Frontal cortex (tissue), 2 donors: ENCODE measurements around the gene MARCHF7.

DNA sequence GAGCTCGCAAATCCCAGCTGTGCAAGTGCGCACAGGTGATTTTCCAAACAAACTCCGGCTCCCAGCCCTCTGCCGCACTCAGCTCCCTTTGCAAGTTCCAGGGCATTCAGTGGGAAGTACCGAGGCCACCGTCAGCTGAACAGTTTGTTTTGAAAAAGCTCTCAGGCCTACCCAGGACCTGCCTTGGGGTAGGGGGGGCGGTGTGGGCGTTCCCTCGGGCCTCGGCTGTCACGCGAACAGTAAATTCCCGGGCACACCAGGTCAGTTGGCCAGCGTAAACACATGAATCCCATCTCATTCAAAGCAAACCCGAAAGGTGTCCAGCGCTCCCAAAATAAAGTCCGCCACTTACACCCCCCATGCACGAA lies 620 bp downstream of the WDSUB1 start:
- RAMPAGE, long total RNA, result no peak

DNA sequence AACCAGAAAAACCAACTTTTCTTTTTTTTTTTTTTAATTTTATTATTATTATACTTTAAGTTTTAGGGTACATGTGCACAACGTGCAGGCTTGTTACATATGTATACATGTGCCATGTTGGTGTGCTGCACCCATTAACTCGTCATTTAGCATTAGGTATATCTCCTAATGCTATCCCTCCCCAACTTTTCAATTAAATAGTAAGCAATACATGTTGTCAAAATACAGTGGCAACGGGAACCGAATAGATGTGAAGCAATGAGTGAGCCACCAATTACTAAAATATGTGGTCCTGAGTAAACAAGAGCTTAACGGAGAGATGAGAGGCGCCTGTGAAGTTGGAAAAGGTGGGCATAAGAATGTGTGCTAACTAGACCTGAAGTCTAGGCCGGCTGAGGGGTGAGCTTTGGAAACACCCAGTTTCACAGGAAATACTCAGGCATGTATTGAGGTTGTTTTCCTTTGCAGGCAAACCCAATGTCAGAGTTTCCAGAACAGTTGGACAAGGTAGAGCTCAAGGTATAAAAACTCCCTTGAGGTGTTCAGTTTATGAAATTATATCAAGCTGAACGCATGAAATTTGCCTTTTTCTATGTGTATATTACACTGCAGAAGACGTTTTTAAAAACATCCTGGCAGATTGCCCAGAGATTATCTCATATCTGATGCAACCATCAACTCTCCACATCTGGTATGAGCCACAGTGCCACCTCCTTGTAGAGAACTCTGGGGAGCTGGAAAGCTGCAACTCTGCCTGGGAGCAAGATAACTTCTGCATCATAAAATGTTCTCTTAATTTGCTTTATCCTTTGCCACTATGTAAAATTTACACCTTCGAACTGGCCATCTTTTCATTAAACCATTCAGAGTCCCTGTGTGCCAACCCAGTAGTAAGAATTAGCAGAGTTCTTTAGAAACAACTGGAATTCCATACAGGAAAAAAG lies 3.8 kb upstream of the WDSUB1 start:
- RAMPAGE, long total RNA, result no peak

DNA sequence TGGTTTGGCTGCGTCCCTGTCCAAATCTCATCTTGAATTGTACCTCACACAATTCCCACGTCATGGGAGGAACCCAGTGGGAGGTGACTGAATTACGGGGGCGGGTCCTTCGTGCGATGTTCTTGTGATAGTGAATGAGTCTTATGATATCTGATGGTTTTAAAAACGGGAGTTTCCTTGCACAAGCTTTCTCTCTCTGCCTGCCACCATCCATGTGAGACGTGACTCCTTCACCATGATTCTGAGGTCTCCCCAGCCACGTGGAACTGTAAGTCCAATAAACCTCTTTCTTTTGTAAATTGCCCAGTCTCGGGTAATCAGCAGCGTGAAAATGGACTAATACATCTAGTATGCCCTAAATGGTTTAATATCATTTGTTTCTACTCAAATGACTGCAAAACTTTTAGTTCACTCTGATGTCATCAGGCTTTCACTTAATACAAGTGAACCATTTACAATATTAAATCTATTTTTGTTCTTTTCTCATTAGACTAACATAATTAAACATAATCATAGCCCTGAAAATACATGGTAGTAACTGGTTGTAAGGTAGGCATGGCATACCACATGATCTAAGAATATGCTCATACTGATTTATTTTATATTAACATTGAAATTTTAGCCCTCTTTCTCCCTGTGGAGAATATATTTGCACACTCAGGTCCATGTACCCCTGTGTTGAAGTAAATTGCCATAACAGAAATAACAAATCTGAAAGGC lies 70.0 kb downstream of the BAZ2B start:
- RAMPAGE, long total RNA, result no peak

- RAMPAGE, long total RNA, result no peak
These were observed 19.1 kb upstream of the BAZ2B start for GRCh38 chr2:159635363-159635884.

DNA sequence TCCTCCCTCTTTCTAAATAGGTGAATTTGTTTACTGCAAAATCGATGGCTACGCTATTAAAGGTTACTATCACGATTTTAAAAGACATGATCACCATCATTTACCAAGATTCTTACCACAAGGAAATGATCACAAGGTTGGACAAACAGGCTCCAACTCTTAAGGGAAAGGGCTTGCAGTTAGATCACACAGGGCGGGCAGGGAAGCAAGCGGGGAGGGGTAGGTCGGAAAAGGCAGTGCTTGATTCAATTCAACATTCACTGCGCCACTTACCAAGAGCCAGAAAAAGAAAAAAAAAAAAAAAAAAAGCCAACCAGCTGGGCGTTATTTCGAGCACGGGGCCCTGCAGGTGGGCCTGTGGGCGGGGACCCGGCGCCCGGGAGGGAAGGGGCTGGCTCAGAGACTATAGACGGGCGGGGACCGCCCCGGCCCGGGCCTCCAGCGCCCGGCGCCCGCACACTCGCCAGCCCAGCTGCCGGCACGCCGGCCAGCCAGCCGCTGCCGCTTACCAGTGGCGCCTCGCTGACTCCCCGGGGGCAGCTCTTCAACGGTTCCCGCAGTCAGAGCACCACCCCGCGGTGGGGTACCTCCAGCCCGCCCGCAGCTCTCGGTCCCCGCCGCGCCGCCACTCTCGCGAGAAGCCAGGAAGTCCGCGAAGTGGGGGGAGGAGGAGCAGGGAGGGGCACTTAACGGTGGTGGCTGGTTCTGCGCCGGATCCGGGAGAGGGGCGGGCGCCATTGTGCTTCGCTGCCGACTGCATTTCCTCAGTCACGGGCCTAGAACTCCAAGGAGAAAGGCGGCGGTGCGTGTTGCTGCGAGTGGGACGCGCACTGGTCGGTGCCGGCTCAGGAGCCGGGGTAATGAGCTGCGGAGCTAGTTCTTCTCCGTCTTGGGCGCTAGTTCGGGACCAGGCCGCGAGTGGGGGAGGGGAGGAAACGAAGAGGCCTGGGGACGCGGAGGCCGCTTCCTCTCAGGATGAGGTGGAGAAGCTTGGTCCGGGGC lies at the start of gene MARCHF7:
Gene MARCHF7 (plus strand): TSS at position 702 of the 1,002 bp plus-strand sequence.
- RAMPAGE, long total RNA, result no peak

DNA sequence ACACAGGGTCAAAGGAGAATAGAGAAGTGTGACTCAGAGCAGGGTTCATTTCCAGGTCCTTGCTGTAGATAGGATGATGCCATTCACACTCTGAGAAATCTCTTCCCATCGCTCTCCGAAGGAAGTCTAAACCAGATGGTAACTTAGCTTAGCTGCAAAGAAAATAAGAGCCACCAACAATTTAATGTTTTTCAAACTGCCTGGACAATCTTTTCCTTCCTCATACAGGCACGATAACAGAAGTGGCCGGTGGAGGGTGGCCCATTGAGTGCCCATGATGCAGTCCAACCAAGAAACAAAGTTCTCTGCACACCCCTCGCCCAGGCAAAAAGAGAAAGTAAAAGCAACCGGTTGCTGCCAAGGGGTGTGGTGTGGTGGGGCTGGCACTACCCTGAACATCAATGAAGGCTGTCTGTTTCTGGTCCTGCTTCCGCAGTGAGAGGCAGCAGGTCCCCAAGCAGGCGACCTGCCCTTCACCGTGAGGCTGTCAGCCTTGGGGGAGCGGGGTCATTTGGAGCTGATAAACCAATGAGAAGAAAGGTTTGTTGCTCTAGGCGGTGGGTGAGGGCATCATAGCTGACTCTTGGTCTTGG lies 1.0 kb downstream of the LY75 start:
- RAMPAGE, long total RNA, result no peak

DNA sequence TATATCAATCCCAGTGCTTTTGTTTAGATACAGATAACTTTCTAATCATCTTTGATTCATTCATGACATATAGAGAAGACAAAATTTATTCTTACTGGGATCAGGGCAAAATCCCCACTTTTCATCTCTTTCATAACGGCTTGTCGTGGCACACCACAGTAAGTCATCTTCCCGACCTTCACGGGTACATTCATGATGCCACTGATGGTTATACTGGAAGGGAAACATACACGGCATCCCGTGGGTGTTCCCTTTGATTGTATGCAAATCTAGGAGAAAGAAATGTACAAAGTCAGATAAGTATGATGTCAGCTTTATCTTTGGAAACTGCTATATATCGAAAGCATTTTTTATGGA lies 20.5 kb downstream of the PLA2R1 start:
- RAMPAGE, long total RNA, result no peak

DNA sequence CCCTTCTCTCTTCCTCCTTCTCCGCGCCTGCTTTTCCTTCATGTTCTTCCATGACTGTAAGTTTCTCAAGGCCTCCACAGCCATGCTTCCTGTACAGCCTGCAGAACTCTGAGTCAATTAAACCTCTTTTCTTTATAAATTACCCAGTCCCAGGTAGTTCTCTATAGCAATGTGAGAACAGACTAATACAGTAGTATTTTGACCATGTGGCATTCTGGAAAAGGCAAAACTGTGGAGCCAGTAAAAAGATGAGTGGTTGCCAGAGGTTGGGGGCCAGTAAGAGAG lies 45.1 kb downstream of the ITGB6 start:
- RAMPAGE, long total RNA, result no peak

DNA sequence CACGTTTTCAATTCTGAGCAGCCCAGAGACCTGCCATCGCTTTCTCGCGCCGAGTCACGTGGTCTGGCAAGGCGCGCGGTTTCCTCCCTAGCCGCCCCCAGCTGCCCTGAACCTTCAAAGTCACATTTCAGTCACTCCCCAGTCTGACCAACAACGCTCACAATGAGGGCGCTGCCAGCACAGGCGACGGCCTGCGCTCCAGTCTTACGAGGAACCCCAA lies 69.7 kb upstream of the ITGB6 start:
- RAMPAGE, long total RNA, result no peak

GRCh38 chr2:160315445-160315811 lies 115.4 kb upstream of the ITGB6 start:
- RAMPAGE, long total RNA, result no peak

GRCh38 chr2:160474111-160474468 lies 19.5 kb downstream of the RBMS1 start:
- RAMPAGE, long total RNA, result no peak

DNA sequence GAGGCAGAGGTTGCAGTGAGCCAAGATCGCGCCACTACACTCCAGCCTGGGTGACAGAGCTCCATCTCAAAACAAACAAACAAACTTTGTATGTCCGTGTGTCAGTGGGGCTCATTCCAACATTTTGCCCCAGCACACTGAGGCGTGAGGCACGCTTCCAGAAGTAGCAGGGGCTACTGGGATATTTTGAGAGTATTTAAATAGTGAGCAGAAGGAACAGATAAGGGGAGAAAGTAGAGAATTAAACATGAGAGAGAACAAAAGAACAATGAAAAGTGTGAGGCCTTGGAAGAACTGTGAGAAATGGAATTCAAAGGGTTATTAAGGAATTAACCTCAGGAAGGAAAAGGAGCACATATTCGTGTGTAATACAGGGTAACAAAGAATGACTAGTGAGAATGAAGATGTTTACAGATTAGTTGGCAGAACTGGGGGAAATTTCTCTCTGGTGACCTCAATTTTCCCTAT lies 83.2 kb upstream of the TANK start:
- RAMPAGE, long total RNA, result no peak

GRCh38 chr2:161423133-161423523 lies 7.0 kb downstream of the TBR1 start:
- RAMPAGE, long total RNA, result no peak

DNA sequence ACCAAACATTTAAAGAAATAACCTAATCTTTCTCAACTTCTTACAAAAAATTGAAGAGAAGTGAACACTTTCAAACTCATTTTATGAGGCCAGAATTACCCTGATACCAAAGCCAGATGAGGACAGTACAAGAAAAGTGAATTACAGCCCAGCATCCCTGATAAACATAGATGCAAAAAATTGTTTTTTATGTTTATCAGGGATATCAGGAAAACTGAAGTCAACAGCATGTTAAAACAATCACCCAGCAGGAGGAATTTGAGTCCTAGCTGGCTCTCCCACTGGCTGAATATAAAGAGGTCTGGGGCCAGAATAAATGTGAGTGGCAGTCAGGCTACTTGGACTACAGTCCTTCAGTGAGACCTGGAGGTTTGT lies 105.4 kb upstream of the KCNH7 start:
- RAMPAGE, long total RNA, result no peak

DNA sequence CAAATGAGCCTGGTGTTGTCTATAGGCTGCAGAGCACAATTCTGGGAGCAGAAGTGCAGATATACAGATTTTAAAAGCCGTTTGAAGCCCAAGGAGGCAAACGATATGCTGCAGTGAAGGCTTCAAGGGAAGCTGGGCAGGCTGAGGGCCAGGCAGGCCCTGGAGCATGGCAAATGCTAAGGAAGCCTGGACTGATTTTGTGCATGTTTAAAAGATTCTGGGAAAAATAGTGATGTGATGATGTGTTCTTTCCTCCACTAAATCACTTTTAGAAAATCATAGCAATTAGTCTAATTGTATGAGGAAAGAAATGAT lies 57.2 kb downstream of the GRB14 start:
- RAMPAGE, long total RNA, result no peak

GRCh38 chr2:164567204-164567767 lies 54.0 kb downstream of the GRB14 start:
- RAMPAGE, long total RNA, result no peak

GRCh38 chr2:164620654-164621349 lies 480 bp downstream of the GRB14 start:
- RAMPAGE, long total RNA, result no peak

DNA sequence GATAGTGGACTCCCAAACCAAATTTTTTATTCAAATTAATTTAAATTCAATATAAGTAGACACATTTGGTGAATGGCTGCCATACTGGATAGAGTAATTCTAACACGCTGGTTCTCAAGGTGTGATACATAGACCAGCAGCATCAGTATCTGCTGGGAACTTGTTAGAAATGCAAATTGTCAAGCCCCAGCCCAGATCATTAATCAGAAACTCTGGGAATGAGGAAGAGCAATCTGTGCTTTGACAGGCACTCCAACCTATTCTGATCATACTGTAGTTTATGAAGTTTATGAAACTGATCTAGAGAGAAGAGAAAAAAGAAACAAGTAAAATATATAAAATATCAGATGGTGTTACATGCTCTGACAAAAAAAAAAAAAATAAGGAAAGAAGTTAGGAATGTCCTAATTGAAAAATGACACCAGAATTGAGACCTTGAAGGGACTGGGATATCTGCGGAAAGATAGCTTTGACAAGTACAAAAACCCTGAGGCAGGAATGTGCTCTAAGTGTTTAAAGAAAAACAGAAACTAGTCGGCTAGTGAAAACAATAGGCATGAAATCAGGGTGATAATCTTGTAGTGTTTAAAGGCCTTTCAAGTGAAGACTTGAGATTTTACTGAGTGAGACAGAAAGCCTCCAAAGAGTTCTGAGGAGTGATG lies 107.6 kb downstream of the COBLL1 start:
- RAMPAGE, long total RNA, result no peak

- RAMPAGE, long total RNA, result no peak
These were observed 98.8 kb downstream of the COBLL1 start for GRCh38 chr2:164742758-164743348.

GRCh38 chr2:164766421-164767010 lies 75.1 kb downstream of the COBLL1 start:
- RAMPAGE, long total RNA, result no peak